ENCODE measurements around a stretch of chr1.

DNA sequence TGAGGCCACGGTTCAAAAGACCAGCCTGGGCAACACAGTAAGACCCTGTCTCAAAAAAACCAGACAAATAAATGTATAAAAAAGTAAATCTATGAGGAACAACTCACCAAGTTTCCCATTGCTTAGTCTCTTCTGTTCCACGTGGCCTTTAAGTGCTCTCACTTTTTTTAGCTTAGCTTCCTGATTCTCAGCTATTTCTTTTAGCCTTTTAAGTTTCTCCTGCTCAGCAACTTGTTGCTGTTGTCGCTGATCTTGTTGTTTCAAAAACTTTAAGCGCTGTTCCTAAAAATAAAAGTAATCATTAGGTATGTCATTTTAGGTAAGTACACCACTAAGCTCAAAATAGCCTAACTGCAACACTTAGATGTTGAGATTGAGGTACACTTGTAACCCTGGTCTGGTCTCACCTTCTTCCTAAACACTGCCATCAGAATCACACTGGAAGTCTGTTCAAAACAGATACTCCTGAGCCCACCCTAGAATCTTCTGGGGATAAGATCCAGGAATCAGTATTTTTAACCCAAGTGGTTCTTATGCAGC lies 41.6 kb downstream of the TP53BP2 start:
- PRO-cap: no peak

GRCh38 chr1:223844503-223845201 lies 1.1 kb downstream of the TP53BP2 start:
- PRO-cap: bidirectional peak, plus-strand start at chr1:223845360, minus-strand start at chr1:223845115

DNA sequence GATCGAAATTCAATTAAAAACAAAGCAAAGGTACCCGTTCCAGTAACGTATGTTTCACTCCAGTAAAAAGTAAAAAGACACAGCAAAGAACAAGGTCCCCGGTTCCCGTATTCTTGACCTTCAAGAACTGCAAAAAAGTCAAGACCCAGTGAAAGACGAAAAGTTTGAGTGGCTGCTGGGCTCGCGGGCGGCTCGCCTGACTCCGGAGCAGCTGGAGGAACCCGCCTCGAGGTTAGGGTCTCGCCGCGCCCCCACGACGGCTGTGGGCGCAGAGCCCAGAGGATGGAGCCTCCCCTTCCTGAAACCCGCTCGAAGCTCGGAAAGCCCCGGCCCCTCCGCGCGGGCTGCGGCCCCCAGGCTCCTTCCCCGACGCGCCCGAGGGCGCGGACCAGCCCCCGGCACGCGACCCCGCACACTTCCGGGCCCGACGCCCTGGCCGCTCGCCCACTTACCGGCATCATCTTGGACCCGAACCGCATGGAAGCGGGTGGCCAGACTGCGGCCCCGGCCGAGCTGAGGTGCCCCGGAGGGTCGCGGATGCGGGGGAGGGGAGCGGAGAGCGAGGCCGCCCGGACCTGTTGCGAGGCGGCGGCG lies 448 bp downstream of the TP53BP2 start:
- PRO-cap: bidirectional peak, plus-strand start at position 159 of the sequence, minus-strand start outside the sequence; unidirectional peak, plus-strand start at position 159 of the sequence; unidirectional peak, minus-strand start at position 390 of the sequence

- PRO-cap: no peak
Measured at GRCh38 chr1:223849113-223849909, 3.6 kb upstream of the TP53BP2 start.

GRCh38 chr1:224063711-224064156 lies 50.2 kb upstream of the FBXO28 start:
- PRO-cap: no peak

GRCh38 chr1:224394642-224394998 lies 37.9 kb downstream of the CNIH4 start:
- PRO-cap: no peak

- PRO-cap: no peak
Measured at GRCh38 chr1:224404376-224404772, 30.2 kb downstream of the WDR26 start.

- PRO-cap: no peak
Measured at GRCh38 chr1:224432281-224432477, 2.4 kb downstream of the WDR26 start.

GRCh38 chr1:224450073-224450642 lies 15.6 kb upstream of the WDR26 start:
- PRO-cap: no peak

DNA sequence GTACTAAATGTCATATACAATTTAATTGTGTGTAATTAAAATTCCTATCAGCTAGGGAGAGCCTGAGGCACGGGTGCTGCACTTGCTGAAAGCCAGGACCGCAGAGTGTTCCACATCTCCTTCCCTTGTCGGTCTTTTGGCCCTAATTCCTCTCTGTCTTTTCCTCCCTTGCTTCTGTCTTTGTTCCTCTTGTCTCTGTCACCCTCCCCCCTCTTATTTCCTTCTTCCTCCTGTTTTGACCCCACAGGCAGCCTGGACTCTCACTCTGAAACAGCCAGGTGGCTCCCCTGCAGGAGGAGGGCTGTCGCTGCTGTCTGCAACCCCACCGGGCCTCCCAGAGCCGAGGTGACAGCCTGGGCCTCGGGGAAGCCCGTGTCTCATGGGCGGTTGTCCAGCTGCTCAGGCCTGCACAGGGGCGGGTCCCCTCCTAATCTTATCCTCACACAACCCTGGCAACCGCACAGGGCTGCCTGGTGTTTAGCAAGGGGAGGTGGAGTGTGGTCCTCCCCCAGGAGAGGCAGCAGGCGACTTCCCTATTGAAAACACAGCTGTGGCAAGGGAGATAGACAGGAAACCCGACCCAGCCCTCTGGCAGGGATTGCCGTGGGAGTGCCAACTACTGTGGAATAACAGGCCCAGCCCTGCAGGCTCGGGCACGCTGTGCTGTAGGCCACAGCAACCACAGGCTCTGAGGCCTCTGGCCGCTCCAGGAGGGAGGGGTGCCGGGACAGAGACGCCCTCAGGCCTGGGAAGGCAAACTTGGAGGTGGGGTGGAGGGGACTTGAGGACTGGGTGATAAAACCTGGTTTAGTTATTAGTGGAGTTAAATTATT lies 68.8 kb upstream of the WDR26 start:
- PRO-cap: no peak

- PRO-cap: no peak
Measured at GRCh38 chr1:224732168-224733005, 116.3 kb downstream of the CNIH3 start.

DNA sequence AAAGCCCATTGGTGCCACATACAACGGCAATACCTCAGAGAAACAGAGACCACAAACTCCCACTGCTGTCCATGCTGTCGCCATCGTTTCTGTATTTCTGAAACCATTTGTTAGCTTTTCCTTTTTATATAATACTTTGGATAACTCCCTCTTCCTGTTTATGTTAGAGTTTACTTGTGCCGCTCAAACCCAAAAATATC lies 145.6 kb upstream of the DNAH14 start:
- PRO-cap: no peak

GRCh38 chr1:225411807-225412398 lies 15.9 kb downstream of the LBR start:
- PRO-cap: no peak

- PRO-cap: bidirectional peak, plus-strand start at chr1:225425528, minus-strand start at chr1:225425442; unidirectional peak, plus-strand start at chr1:225425528
Measured at GRCh38 chr1:225425148-225425923, 2.5 kb downstream of the LBR start.

- PRO-cap: unidirectional peak, minus-strand start at chr1:225450601
Measured at GRCh38 chr1:225450435-225451037, 22.7 kb upstream of the LBR start.

DNA sequence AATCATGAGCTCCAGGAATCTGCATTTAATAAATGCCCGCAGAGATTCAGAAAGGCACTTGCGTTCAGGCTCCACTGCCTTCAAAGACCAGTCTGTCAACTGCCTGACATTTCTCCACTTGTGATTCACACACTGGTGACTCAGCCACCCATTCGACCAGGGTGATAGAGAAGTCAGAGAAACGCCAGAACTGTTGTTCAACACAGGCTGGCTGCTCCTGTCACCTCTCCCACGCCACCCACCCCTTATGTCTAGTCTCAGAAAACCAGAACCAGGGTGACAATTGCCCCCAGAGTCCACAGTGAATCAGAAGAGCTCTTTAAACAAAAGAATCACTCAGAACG lies 26.9 kb upstream of the LBR start:
- PRO-cap: bidirectional peak, plus-strand start at position 151 of the sequence, minus-strand start at position 94 of the sequence

- PRO-cap: bidirectional peak, plus-strand start at chr1:225463505, minus-strand start at chr1:225463437
Measured at GRCh38 chr1:225463202-225464091, 35.6 kb upstream of the LBR start.

GRCh38 chr1:225482398-225483251 lies 54.8 kb upstream of the LBR start:
- PRO-cap: no peak

- PRO-cap: no peak
Measured at GRCh38 chr1:225613101-225613734, 39.7 kb downstream of the ENAH start.

GRCh38 chr1:225844059-225844960 lies 34.4 kb downstream of the EPHX1 start:
- PRO-cap: no peak

All from right common carotid artery plus branches (tissue), 1 donor.